Thoracic aorta (tissue), 1 donor: ENCODE measurements around the genes SCYGR3, SCYGR4 and SCYGR8.

DNA sequence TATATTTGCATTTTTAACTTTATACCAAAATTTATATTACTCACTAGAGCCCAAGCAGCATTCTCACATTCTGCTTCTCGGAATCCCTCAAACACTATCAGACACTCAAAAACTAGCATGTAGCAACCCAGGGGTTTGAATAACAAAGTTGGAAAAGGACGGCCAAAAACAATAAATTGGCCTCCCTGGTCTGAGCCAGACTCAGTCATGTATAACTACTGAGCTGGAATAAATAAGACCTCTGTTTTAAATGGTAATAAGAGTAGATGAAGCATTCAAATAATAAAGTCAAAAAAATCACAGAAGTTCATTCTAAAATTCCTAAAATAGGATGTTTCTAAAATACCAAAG, 290.9 kb downstream of the IRS1 start:
- RAMPAGE, long total RNA = no peak

DNA sequence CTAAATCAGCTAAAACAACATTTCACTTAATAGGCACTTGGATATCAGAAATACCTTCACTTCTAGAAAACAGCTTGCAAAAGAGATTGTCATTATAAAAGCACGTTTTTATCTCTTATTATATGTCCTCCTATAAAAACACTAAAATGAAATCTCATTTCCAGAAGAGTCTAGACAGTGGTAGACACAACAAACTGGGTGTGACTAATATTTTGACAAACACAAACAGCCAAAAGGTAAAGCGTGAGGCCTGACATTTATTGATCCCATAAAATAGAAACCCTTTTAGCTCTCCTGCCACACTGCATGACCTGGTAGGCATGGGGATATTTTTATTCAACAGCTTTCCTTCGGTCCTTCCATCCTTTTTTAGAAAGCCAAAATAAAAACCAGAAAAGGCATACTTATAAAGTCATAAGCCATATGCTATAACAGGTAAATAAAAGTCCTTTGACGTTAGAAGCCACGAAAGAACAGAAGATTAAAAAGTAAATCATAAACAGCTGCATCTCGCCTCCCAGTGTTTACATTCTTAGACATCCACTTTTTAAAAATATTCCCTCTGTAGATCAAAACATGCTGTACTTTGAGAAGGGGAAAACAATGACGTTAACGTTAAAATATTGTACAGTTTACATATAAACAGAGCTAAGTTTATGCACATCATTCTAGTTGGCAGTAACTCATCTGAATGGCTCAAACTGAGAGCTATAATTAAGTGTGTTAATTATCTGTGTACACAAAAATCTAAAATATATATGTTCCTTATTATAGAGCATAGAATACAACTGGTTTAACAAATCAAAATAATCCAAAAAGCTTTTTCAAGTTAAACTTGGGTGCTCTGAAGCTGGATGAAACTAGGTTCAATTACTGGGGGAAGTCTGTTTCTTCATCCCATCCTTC, 44.6 kb downstream of the IRS1 start:
- RAMPAGE, long total RNA = no peak

DNA sequence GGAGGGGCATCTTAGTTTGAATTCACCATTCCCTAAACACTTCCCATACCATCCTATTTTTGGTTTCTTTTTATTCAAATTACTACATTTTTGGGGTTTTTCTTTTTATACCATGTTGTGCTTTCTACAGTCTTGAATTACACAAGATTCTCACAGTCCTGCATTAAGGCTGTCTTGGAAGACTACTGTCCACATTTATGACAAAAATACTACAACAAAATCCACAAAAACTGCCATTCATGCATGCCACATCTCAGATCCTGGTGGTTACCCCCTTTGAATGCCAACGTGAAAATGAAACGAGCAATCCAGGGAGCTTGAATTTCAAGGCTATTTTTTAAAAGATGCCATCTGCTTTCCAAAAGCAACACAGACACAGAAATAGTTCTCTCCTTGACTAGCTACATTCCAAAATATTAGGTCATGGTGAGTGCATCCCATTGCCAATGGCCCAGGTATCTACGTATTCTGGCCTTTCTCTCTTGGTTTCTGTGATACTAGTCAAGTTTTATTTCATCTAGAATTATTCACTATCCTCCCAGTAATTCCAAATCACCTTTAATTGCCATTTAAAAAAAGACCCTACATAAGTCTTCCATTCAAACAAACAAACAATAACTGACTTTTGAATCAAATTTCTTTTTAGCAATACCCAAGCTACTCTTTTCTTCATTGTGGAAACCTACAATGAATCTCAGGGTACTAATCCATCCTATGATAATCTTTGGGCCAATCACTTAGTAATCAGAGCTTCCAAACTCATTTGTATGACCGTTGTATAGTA, 36.2 kb downstream of the IRS1 start:
- RAMPAGE, long total RNA = no peak

DNA sequence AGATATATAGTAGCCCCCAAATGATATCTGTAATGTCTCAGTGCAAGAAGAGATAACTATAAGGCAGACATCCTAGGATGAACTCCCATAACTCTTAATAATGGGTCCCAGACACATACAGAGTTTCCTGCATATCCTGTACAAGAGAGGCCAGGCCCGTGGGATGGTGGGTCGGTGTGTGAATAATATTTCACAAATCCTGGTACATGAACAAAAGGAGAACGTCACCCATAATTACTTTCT, 5.6 kb downstream of the IRS1 start:
- RAMPAGE, long total RNA = no peak

DNA sequence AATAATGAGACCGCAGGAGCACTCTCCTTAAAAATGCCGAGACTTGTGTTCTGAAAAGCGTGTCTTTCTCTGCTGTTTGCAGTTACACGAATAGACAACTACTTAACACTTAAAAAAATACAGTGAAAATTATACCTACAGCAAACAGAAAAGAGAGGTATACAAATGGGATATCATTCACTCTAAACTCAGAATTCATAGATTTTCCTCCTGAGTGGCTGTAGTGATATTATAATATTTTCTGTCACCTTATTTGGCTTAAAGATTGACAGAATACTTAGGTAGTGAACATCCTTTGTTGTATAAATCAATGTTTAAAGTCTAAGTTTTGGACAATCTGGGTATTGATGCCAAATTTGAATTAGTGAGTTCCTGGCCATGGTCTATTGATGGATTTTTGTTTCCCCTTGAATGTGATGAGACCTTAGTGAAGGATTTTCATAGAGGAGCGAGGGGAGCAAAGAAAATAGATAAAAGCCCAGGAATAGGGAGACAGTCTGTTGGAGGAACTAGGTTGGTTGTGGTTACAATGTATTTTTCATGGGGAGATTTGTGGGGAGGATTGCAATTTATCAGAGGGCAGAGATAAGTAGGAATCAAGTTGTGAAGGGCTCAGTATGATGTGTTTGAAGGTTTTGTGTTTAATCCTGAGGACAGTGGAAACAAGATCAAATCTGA, 108.8 kb downstream of the RHBDD1 start:
- RAMPAGE, long total RNA = no peak

GRCh38 chr2:227087775-227088538, 76.0 kb downstream of the COL4A4 start:
- RAMPAGE, long total RNA = start-site peak on the minus strand at chr2:227087537-227088160, 21 reads

DNA sequence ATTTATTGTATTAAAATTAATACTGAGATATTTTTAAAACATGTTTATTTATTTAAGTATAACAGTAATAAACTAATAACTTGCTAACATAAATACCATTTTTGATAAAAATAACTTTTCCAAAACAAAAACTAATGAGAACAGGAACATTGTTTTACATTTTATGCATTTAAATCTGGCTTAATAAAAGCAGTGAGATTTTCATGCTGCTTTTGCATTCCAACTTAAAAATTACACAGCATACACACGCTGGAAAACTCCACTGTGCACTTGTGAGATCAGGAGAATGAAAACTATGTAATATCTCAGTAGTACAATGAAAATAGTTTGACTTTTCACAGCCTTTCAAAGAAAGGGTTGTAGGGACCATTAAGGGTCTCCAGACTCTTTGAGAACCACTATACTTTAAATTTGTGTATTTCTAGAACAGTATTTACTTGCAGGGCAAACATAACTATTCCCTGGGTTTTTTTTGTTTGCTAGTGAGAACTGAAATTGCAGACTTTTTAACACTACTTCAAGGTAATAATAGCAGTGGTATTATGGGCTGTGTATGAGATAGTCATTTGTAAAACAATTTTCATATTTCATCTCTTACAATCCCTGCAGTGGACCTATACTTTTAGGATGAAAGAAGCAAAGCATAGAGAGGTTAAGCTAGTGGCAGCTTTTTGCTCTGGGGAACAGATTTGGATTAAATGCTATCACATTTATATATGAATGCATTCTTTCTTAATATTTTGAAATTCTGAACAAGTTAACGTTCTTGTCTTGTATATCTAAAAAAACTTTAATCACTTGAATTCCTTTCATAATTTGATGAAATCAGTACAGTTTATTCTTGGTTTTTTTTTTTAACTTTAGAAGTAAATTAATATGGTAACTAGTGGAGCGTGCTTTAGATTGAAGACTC, 40.9 kb upstream of the SCYGR2 start:
- RAMPAGE, long total RNA = no peak

DNA sequence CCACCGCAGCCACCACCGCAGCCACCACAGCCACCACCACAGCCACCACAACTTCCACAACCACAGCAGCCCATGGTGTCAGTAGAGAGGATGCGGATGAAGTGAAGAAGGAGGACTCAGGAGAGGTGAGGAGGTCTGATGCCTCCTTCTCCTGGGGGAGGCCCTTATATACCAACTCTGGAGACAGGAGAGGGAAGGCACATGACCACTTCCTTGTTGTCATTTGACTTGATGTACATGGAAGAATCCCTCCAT, at the start of gene SCYGR3:
Gene SCYGR3, minus strand, starts transcription at position 74 of the 255 bp plus-strand sequence.
- RAMPAGE, long total RNA = no peak

GRCh38 chr2:227617298-227617696, at the start of gene SCYGR4:
TSS of gene SCYGR4 (plus strand) at chr2:227617498.
- RAMPAGE, long total RNA = no peak

GRCh38 chr2:227745572-227746001, at the start of gene SCYGR8:
TSS of gene SCYGR8 (plus strand) at chr2:227745894.
- RAMPAGE, long total RNA = no peak

DNA sequence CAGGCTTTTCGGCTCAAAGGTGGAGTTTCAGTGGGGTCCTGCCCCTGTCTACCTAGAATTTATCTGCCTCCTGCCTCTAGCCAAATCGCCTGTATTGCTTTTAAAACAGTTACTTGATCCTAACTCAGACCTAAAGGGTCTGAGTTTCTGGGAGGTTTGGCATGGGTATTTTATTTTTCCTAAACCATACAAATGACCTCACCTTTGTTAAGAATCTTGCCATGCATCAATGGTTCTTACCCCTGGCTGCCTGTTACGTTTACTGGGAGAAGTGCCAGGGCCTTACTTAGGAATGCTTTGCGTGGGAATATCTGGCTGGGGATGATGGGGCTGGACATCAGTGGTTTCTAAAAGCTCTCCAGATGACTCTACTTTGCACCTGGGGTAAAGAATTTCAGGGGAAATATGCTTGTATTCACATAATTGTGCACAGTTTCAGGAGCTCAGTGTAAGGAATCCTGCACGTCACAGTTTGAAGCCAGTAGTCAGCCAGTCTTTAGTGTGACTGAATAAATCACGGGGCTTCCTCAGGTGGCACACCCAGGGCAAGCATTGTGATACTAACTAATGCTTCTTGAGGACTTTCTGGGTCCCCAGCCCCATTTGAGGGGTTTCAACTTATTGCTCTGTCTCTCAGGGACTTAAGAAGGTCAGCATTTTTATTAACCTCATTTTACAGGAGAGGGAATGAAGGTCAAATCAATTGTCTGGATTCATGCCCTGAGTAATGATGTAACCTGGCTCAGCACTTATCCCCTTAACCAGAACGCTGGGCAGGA, 18.2 kb upstream of the DAW1 start:
- RAMPAGE, long total RNA = no peak

GRCh38 chr2:228838703-228839261, 432.3 kb downstream of the PID1 start:
- RAMPAGE, long total RNA = no peak

- RAMPAGE, long total RNA = no peak
Measured at GRCh38 chr2:229057919-229058450, 213.1 kb downstream of the PID1 start.

- RAMPAGE, long total RNA = no peak
Measured at GRCh38 chr2:229067877-229068325, 203.2 kb downstream of the PID1 start.

- RAMPAGE, long total RNA = no peak
Measured at GRCh38 chr2:229129567-229130474, 141.3 kb downstream of the PID1 start.

DNA sequence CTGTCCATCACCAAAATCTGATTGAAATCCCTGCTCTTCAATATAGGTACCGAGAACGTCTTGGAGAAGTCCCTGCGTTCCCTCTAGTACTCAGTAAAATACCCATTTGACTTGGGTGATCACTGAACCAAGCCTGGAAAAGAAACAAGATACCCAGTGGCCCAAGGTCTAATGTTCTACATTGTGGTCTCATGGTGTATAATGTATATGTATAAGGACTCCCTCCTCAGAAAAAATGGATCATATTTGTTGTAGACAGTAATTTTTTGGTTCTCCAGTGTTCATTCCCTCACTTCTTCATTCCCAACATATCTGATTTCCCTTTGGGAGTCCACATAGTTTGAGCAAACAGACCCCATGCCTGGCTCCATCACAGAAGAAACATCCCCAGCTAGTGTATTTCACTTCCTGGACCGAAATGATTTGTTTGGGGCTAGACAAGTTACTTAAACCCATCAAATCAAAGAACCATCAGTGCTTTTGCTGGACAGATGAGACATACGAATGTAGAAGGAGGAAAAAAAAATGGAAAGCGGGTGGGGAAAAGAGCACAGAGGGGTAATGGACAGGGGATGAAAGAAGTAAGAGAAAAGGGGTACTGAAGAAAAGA, 132.6 kb downstream of the PID1 start:
- RAMPAGE, long total RNA = no peak

- RAMPAGE, long total RNA = no peak
Measured at GRCh38 chr2:229182715-229183340, 88.3 kb downstream of the PID1 start.

DNA sequence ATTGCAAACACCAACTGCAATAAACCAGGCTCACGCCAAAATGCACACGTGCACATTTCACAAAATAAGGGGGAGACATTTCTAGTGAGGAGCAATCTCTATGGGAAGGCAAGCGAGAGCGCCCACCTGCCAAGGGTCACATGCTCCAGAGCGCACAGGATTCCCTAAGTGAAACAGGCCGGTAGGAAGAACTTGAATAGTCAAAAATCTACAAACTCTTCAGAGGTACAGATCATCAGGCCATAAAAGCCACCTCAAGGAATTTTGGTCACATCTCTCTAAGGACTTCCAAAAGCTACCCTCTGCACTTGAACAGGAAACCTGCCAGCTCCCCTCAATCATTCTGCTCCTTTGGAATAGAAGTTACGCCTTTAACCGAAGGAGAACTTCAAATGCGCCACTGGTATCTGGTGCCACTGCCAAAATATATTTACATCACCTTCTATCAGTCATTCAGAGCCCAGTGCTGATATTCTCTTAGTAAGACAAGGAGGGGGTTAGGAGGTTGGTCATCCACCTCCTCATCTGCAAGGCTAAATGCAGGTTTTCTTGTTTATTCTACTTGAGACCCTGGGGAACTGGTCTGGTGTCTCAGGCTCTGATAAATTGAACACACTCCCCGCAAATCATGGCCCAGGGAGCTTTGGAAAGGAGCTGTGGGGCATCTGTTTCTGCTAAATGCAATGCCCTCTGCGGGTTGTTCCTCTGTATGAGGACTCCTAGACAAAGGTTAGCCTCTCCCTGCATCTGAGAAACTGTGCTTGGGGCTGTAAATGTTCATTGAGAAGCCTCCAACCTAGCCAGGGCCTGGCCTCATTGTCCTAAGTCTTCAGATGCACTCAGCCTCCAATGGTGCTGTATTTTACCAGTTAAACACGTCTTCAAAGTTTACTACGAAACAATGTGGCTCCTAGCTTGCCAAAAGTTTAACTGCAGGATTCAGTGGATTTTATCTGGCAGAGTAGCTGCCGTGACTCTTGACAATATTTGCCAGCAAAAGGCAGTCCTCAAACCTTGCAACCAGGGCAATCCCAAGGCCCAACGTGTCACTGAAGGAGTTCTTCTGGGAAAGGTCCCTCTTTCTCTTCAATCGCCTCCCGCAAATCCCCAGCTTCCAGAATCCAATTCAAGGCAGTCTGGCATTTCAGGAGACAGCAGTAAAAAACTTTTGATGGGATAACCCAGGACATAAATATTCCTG, 1.4 kb downstream of the PID1 start:
- RAMPAGE, long total RNA = no peak

- RAMPAGE, long total RNA = no peak
Measured at GRCh38 chr2:229297283-229297782, 26.2 kb upstream of the PID1 start.

- RAMPAGE, long total RNA = no peak
Measured at GRCh38 chr2:229300983-229301270, 29.8 kb upstream of the PID1 start.